Hair follicle dermal papilla cell (primary cell): Measurements from ENCODE around the genes TAS2R14, TAS2R19 and TAS2R46.

GRCh38 chr12:9124059-9125185, 8.7 kb upstream of the A2M start:
- CAGE, long polyA plus RNA, result no peak

- CAGE, long polyA plus RNA, result no peak
Measured at GRCh38 chr12:9293982-9294654, 85.9 kb upstream of the PZP start.

DNA sequence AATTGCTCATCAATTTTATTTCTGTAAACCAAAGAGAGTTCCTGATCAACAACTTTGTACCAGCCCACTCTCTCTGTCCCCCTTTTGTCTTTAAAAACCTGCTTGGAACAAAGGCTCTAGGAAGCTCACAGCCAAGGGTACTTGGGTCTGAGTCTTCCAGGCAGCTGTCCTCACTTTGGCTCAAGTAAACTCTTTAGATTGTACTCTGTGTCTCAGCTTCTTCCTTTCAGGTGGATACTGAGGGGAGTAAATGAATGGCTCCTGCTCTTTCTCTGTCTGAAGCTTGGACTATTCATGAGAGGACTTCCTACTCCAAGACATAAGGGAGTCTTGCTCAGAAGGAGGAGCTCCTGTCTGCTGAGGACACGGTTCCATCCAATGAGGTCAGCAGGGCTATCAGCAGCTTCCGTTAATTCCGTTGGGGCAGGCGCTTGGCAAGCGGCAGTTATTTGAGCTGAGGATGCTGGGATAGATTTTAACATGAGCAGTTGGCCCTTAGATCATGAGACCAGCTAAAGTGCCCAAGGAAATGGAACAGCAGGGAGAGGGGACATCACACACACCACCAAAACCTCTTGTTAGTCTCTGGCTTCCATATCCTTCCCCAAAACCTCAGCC, 138.5 kb upstream of the PZP start:
- CAGE, long polyA plus RNA, result no peak

DNA sequence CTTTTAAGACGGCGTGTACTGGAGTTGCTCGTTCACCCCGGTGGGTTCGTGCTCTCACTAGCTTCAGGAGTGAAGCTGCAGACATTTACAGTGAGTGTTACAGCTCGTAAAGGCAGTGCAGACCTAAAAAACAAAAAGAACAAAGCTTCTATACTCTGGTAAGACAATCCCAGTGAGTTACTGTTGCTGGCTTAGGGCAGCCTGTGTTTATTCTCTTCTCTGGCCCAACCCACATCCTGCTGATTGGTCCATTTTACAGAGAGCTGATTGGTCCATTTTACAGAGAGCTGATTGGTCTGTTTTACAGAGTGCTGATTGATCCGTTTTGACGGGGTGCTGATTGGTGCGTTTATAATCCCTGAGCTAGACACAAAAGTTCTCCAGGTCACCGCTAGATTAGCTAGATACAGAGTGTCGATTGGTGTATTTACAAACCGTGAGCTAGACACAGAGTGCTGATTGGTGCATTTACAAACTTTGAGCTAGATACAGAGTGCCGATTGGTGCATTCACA, 158.0 kb downstream of the KLRB1 start:
- CAGE, long polyA plus RNA, result no peak

DNA sequence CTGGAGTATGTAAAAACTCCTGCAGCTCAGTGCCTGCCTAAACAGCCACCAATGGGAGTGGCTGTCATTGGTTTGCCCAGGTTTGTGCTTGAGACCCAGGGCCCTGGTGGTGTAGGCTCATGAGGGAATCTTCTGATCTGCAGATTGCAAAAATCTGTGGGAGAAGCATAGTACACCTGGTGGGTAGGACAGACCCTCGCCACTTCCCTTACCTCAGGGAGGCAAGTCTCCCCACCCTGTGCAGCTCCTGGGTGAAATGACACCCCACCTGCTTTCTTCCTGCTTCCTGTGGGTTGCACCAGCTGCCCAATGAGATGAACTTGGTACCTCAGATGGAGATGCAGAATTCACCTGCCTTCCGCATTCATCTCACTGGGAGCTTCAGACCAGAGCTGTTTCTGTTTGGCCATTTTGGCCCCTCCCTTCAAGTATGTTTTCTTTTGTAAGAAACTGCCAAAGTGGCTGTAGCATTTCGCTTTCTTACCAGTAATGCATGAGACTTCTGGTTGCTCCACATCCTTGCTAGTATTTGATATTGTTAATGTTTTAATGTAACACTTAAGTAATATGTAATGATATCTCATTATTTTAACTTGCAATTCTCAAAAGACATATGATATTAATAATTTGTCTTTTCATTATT, 4.7 kb downstream of the CLEC2D start:
- CAGE, long polyA plus RNA, result no peak

- CAGE, long polyA plus RNA, result no peak
Measured at GRCh38 chr12:9736787-9737211, 23.9 kb downstream of the CD69 start.

DNA sequence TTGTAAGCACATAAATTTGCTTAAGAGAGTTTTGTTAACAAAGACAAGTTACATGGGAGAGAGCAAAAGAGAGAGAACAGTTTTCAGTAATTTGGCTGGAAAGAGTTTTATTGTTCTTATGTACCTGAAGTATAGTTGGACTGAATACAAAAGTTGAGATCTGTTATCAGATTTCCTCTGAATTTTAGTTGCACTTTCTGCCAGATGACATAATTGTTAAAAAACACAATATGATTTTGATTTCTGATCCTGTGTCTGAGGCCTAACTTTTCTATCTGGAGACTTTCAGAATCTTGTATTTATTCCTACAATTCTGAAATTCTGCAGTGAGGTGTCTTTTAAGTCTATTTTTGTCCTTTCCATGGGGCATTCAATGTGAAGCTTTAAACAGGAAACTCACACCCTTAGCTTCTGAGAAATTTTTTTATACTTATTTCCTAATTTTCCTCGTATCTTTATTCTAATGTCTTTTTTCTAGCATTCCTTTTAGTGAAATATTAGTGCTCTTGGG, 23.3 kb downstream of the CD69 start:
- CAGE, long polyA plus RNA, result no peak

- CAGE, long polyA plus RNA, result no peak
Measured at GRCh38 chr12:9754890-9755796, 5.6 kb downstream of the CD69 start.

DNA sequence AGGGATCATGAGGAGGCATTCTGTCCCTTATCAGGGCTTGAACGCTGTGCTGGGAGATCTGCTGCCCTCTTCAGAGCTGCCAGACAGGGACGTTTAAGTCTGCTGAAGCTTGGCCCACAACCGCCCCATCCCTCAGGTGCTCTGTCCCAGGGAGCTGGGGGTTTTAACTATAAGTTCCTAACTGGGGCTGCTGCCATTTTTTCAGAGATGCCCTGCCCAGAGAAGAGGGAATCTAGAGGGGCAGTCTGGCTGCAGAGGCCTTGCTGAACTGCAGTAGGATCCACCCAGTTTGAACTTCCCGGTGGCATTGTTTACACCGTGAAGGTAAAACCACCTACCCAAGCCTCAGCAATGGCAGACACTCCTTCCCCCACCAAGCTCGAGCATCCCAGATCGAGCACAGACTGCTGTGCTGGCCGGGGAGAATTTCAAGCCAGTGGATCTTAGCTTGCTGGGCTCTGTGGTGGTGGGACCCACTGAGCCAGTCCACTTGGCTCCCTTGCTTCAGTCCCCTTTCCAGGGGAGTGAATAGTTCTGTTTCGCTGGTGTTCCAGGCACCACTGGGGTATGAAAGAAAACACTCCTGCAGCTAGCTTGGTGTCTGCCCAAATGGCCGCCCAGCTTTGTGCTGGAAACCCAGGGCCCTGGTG, 20.0 kb downstream of the CLEC2B start:
- CAGE, long polyA plus RNA, result no peak

GRCh38 chr12:9875261-9876175, 5.8 kb upstream of the KLRF2 start:
- CAGE, long polyA plus RNA, result no peak

DNA sequence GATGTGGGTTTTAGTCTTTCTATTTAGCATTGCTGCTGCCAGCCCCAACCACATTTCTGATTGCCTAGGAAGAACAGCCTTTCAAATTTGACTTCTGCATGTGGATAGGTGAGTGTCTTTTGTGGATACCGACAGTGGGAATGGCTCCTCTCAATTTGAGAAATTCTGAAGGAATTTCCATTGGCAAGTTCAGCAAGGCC, 19.0 kb upstream of the CLEC2A start:
- CAGE, long polyA plus RNA, result no peak

GRCh38 chr12:10052215-10052925, 21.9 kb downstream of the CLEC9A start:
- CAGE, long polyA plus RNA, result no peak

DNA sequence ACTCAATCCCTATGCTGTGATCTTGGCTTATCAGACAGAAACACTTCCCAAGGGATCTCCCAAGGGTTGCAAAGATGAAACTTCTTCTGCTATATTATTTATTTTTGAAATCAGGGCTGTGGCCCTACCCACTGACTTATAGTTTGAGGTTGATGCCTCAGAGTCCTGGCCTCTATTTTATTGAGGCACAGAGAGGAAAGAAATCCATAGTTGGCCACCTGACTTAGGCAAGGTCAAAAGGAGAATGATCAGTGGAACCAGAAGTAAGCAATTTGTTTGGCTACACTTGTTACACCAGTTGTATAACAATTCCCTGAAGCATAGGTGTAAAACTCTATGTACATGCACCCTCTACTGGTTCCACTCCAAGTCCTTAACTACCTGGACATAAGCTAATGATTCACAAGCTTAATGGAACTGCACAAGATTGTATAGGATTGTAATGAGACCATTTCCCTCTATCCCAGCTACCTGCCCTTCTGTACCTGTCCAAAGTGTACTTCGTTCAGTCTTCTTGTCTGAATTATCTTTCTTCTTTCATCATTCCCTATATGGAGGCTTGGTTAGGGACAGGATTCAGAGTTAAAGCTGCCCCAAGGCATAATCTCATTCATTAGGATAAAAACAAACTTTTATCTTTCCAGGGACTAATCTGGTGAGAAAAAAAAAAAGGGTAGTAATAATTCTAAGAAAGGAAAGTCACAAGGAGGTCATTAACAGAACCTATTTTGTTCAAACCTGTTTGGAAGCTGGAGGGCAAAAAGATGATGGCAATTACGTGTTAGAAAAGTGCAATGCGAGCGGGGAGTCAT, 3.0 kb upstream of the TMEM52B start:
- CAGE, long polyA plus RNA, result no peak

GRCh38 chr12:10365940-10366420, 23.9 kb downstream of the KLRK1 start:
- CAGE, long polyA plus RNA, result no peak

DNA sequence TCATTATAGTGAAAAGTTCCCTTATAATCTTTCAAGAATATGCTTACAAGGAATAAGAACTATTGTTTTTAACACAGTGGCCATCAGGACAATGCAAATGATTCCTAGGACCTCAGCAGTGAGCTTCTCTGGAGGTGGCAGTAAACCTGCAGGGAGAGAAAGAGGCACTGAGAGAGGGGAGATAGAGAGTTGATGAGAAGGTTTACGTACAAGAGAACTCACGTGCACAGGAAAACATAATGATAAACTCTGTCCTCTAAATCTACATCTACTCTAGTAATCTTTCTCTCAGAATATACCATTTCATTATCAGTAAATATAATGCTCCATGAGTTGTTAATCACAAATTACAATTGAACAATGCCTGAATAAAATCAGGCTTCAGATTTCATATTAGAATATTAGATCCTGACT, 685 bp downstream of the KLRC4 start:
- CAGE, long polyA plus RNA, result no peak

GRCh38 chr12:10701856-10702271, 21.3 kb downstream of the YBX3 start:
- CAGE, long polyA plus RNA, result no peak

- CAGE, long polyA plus RNA, result no peak
Measured at GRCh38 chr12:10716542-10717165, 6.5 kb downstream of the YBX3 start.

- CAGE, long polyA plus RNA, result no peak
Measured at GRCh38 chr12:10939010-10939585, at the start of gene TAS2R14. TAS2R14 (minus strand) TSS chr12:10939263.

- CAGE, long polyA plus RNA, result no peak
Measured at GRCh38 chr12:11022438-11022941, at the start of gene TAS2R19. TAS2R19 (minus strand) TSS chr12:11022620.

DNA sequence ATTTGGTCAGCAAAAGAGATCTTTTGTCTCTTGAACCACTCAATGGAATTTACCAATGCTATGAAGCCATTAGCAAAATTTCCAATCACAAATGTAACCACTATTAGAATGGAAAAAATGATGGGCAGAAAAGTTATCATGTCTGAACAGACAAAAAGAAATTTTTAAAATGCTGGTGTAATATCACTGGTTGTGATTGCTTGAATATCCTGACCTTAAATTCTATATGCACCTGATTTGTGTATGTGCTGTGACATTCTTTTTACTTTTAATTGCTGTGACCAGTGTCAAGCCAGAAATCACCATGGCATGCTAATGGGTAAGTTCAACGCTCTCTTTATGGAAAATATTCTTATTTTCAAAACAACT, at the start of gene TAS2R46:
Gene TAS2R46 (minus strand): TSS at position 140 of the 369 bp plus-strand sequence.
- CAGE, long polyA plus RNA, result no peak